Endodermal cell (in vitro differentiated cells): ENCODE measurements around the genes TMC5, GPRC5B and THUMPD1.

- PRO-cap: unidirectional peak, plus-strand start at chr16:19348752; bidirectional peak, plus-strand start at chr16:19348972, minus-strand start at chr16:19348944; bidirectional peak, plus-strand start at chr16:19349124, minus-strand start at chr16:19348994
These were observed 63.2 kb downstream of the CLEC19A start for GRCh38 chr16:19348571-19349367.

DNA sequence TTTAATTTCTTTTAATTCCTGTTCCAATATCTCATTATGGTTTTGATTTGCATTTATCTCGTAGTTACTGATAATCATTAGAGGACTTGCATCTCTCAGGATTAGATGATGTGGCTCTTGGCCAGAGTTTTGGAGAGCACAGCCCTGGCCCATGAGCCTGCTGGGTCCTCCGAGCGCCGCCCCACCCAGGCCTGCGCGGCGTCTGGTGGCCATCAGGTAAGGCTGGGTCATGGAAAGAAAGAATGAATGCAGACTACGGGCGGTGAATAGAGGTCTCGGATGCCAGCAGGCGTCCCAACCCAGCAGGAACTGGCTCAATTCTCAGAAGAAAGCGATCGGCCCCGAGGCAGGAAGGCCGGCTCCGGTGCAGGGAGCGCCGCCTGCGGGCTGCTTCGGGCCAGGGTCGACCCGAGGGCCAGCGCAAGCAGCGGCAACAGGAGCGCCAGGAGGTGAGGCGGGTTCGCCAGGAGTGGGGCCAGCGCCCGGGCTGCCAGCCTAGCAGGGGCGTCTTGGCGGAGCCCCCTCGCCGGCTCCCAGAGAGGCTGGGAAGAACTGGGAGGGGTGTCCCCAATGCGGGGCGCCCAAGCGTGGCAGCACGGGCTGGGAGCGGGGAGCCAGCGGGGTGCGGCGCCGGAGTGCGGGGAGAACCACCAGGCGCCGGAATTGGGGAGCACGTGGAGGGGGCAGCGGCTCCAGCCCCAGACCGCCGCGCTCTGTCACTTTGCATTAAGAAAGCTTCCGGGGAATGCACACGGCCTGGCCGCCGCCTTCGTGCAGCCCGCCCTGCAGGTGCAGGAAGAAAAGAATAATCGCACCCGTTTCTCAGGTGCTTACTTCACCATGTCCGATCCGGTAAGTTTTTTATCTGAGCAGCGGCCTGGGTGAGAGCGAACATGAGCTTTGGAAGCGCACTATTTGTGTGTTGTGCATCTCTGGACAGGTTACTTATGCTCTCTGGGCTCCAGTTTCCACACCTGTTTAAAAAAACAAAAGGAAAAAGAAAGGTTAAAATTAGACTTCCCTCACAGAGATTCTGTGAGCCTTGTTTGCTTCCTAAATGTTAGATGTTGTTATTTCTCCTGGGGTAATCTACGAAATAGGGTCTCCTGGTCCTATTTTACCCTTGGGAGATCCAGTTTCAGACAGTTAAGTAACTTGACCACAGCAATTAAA, 7.0 kb upstream of the TMC5 start:
- PRO-cap: bidirectional peak, plus-strand start at position 317 of the sequence, minus-strand start at position 323 of the sequence; unidirectional peak, plus-strand start at position 317 of the sequence; unidirectional peak, plus-strand start at position 374 of the sequence; unidirectional peak, plus-strand start at position 427 of the sequence; bidirectional peak, plus-strand start at position 726 of the sequence, minus-strand start at position 718 of the sequence

- PRO-cap: no peak
These were observed at the start of gene TMC5 for GRCh38 chr16:19417316-19418429. Gene TMC5, plus strand, starts transcription at chr16:19417883.

DNA sequence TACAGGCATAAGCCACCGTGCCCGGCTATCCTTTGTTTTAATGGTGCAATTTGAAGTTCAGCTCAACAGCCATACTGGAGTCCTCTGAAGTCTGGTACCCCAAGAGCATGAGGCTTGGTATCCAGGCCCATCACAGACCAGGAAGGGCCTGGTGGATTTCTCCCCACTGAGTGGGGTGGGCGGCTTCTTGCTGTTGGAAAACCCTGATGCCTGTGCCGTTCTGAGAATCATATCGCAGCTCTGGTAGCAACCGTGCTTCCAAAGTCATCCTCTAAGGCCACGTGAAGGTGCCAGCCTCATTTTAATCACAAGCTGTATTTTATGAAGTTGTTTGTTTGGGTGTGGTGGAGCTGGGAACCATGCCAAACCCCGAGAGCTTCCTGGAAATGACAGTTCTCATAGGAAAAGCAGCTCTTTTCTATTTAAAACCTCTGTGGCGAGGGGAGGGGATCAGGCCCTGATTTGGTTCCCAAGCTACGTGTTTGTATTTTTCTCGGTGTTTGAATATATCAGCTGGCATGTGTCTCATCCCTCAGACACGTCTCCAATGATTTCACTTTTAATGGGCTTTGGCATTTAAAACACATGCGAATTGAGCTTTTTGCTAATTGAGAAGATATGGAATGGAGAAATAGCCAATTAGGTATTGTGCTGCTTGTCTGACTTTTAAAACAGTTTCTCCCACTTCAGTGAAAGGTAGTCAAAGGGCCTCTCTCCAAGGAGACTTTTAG, 21.7 kb downstream of the KNOP1 start:
- PRO-cap: no peak

DNA sequence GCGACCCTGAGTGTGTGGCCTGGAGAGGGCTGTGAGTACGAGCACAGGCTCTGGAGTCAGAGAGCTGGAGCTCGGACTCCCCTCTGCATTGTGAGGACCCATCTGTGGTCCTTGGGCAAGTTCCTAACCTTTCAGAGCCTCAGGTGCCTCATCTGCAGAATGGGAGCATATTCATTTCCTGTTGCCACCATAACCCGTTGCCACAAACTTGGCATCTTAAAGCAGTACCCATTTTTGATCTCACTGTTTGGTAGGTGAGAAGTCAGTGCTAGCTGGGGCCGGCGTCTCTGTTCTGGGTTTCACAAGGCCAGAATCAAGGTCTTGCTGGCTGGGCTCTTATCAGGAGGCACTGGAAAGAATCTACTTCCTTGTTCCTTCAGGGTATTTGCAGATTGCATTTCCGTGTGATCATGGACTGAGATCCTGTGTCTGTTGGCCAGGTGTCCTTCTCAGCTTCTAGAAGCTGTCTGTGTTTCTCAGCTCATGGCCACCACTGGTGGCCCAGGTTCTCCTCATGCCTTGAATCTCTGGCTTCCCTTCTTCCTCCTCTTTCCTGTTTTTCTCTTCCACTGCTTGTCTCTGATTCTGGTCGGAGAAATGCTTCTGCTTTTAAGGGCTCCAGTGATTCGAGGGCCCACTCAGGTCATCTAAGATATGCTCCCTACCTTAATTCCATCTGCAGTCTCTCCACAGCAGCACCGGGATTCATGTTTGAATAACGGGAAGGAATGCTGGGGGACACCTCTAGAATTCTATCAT, 20.0 kb downstream of the KNOP1 start:
- PRO-cap: no peak

- PRO-cap: no peak
These were observed 9.6 kb downstream of the KNOP1 start for GRCh38 chr16:19708420-19708800.

GRCh38 chr16:19718641-19719123, 611 bp downstream of the IQCK start:
- PRO-cap: bidirectional peak, plus-strand start at chr16:19718709, minus-strand start at chr16:19718467

- PRO-cap: no peak
These were observed 31.5 kb downstream of the IQCK start for GRCh38 chr16:19749545-19750037.

- PRO-cap: no peak
These were observed 43.3 kb downstream of the IQCK start for GRCh38 chr16:19761371-19761699.

DNA sequence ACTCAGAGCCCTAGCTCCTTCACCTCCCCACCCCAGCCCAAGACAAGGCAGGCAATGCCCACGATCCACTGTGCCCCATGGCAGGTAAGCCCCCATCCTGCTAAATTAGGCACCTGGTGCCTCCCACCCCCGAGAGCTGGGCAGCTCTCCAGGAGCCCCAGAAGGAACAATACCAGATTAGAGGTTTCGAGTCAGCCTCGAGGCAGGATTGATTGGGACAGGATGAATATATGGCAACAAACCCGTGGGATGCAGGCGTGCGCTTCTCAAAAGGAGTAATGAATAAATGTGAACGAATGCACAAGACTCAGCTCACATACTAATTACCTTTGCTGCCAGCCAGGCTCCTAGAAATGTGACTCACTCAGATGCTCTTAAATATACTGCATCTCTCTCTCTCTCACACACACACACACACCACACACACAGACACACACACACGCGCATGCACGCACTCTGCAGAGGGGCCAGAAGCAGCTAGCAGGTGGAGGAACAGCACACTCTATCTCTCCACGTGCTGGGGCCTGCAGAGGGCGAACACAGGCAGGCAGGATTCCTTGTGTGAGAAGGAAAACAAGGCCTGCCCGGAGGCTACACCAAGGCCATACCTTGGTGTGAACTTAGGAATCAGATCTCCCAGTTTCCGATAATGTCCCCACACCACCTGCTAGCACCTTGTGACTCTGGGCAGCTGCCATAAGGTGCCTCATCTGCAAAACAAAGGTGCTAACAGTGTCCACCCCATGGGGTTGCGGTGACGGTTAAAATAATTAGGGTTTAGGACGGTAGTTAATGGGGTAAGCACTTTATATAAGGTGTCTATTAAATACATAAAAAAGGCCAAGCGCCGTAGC, 5.4 kb downstream of the GPRC5B start:
- PRO-cap: no peak

DNA sequence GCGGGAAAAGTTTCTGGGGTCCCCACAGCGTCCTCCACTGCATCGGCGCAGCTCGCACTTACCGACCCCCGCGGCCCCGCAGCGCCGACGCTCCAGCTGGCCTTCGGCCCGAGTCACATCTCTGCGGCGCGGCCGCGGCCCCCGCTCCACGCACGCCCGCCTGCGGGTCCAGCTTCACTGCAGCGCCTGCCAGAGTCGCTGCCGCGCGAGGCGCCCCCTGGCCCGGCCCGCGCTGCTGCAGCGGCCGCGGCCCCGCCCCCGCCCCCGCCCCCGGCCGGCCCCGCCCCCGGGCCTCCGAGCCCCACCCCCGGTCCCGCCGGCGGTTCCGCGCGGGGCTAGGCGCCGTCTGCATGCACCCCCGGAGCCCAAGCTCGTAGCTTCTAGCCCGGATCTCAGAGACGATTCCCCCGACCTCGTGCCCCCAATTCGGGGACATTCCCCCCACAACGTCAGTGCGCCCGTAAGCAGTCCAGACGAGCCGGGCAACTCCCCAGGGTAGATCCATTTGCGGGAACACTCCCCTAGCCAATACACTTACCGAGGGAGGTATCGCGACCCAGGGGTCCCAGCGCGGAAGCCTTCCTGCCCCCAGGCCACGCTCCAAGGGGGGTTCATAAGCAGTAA, at the start of gene GPRC5B:
Gene GPRC5B (minus strand): TSS at position 184 of the 624 bp plus-strand sequence.
- PRO-cap: unidirectional peak, minus-strand start at position 181 of the sequence

- PRO-cap: no peak
These were observed 741 bp upstream of the GPRC5B start for GRCh38 chr16:19885289-19885888.

DNA sequence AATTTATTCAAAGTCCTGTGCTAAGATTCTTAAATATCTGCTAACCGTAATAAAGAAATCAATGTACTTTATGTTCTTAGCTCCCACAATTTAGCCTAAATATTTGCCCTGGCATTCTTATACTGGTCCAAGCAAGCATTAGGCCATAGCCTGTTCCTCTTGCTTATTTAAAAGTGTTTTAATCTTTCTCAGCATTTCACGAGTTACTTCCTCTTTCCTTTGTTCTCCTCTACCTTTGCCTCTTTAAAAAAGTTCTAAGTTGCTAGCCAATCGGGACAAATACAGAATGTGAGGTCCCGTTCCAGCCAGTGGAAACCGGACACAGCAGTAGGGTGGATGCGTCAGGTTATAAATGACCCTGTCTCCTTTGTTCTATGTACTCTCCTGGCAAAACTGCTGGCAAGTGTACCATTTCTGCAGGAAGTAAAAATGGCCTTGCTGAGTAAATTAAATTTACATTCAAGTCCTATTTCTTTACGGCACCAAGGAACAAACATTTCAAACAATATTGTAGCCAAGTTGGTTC, 3.5 kb downstream of the ACSM1 start:
- PRO-cap: no peak

DNA sequence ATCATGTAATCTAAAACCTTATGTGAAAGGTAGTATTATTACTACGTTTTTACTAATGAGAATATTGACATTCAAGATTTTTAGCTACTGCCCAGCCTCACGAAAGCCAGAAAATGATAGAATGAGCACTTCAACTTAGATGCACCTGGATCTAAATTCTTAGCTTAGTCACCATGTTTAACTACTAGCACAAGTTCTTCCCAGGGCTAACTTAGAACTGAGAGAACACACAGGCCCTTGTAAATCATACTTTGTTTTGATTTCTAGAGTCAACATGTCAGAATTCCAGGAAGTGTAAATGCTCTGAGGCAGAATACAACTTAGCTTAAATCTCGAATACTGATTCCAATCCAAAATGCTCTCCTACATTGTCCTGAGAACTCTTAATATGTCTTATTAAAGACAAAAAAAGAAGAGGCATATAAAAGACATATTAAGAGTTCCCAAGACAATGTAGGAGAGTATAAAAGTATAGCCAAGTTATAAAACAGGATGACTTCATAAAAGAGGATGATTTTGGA, 6.8 kb upstream of the ACSM1 start:
- PRO-cap: no peak

- PRO-cap: bidirectional peak, plus-strand start at chr16:20741428, minus-strand start at chr16:20741352; bidirectional peak, plus-strand start at chr16:20741996, minus-strand start at chr16:20741800
These were observed at the start of gene THUMPD1 for GRCh38 chr16:20741158-20742372. Gene THUMPD1, minus strand, starts transcription at chr16:20741818.

- PRO-cap: no peak
These were observed 25.3 kb downstream of the DCUN1D3 start for GRCh38 chr16:20874891-20875147.

DNA sequence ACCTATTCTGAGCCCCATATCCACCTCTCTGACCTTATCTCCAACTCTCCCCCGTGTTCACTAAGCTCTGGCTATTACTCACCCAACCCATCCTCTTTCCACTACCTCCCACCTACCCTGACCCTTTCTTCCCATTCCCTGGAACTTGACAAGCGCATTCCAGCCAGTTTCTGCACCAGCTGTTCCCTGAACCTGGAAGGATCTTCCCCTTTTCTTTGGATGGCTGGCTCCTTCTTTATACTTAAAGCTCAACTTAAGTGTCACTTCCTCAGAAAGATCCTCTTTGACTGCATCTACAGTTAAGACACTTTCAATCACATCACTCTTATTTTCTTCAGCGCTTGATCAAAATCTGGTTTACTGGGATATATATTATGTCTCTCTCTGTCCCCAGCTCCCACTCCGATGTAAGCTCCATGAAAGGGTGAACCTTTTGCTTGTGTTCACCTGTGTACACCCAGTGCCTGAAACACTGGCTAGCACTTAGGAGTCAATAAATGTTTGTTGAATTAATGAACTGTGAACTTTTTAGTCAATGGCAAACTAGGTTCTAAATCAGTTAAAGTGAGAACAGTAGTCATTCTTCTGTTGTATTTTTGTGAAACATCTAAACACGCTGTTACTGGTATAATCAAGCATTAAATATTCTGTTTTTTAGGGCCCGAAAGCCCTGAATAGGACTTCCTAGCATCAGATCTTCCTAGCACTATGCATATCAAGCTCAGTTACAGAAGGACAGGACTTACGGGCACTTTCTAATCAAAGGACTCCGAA, 2.0 kb downstream of the DCUN1D3 start:
- PRO-cap: no peak

DNA sequence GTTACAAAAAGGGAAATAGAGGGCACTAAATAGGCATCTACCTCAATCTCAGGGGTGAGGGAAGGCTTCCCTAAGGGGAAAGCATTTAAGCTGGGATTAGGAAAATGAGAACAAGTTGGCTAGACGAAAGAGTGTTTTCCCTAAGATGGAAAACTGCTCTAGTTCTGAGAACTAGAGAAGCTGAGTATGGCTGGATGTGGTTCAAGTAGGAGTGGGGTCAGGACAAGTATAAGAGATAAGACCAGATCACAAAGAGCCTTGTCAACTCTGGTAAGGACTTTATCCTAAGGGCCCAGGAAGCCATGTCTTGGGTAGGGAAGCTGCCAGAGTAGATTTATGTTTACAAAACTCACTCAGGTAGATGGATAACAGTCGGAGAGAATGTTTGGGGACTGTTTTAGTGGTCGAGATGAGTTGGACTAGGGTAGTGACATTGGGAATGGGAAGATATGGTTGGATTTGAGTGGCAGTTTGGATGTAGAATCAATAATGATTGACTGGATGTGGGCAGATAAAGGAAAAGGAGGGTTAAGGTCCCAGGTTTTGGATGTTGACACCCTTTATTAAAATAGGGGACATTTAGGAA, 1.8 kb downstream of the ANKS4B start:
- PRO-cap: no peak

DNA sequence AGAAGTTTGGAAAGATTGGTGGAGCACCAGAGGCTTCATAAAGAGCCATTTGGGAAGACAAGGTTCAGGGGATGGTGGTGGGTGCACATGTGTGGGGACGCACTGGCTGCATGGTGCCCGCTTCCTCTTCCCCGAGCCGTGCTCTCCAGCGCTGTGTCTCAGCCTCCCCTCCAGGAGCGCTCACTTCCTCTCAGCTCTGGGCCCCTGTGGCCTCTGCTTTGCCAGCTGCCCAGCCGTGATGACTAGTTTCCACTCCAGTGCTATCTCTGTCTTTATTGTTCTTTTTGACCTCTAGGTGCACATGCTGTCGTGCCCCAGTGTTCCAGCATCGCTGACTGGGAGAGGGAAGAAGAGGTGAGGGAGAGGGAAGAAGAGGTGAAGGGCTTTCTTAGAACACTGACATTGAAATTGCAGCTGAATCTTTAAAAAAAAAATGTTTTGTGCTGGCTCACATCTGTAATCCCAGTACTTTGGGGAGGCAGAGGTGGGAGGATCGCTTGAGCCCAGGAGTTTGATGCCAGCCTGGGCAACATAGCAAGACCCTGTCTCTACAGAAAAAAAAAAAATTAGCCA, 78.4 kb upstream of the CRYM start:
- PRO-cap: no peak

GRCh38 chr16:21630796-21630995, 21.7 kb downstream of the IGSF6 start:
- PRO-cap: no peak